Left lobe of liver (tissue), 1 donor: Measurements from ENCODE around the genes PCDHGA5 and GNPDA1.

DNA sequence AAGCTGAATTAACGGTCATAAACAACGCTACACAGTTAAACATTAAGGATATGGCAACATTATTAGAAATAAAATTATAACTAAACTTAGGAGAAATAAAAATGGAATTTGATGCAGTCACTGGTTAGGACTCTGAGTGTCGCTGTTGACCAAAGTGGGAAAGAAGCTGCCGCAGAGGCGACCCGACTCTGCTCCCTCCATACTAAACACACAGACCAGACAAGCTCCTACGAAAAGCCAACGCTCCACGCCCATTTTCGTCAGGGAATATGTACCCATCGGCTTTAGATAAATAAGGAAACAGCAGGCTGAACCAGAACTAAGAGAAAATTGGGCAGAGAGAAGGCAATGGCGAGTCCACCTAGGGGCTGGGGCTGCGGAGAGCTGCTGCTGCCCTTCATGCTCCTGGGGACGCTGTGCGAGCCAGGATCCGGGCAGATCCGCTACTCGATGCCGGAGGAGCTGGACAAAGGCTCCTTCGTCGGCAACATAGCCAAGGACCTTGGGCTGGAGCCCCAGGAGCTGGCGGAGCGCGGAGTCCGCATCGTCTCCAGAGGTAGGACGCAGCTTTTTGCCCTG is at the start of gene PCDHGA5:
Gene PCDHGA5, plus strand, starts transcription at position 180 of the 579 bp plus-strand sequence.
- PRO-cap: no peak

- PRO-cap: no peak
Measured at GRCh38 chr5:141524525-141525669, 36.0 kb downstream of the PCDHGC5 start.

- PRO-cap: no peak
Measured at GRCh38 chr5:141527078-141527814, 38.4 kb downstream of the PCDHGC5 start.

GRCh38 chr5:141622940-141623864 is 4.4 kb upstream of the DIAPH1 start:
- PRO-cap: no peak

GRCh38 chr5:141646074-141646492 is 5.1 kb downstream of the FCHSD1 start:
- PRO-cap: no peak

DNA sequence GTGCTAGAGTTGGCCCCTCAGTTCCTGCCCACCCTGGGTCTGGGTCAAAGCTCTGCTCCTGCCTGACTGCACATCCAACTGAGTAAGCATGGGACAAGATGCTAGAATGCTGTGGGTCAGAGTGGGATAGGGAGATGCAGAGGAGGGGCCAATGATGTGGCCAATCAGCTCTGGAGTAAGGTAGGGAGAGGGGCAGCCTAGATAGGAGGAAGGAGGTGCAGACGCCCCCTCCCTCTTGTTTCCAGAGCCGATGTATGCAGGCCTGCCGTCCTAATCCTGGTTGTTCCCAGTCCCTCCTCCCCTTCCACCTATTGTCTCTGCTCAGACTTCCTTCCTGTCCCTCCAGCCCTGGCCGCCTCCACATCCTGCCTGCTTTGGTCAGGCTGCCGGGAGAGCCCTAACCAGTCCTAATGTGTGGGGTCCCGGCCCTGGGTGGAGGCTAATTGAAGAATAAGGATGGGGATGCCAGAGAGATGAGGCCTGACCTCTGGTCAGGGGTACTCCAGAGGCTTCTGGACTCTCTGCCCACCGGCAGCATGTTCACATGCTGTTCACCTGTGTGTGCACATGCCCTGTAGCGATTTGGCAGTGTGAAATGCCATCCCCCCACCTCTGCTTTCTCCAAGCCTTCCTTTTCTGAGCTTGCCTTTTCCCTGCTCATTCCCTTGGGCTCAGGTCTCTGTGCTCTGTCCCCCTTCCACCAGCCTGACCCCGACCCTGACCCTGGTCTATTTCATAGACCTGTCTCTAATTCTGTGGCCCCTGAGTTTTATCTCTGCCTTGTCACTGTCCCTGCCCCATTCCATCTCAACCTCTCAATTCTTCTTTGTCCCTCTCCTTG is 1.1 kb downstream of the ARAP3 start:
- PRO-cap: no peak

DNA sequence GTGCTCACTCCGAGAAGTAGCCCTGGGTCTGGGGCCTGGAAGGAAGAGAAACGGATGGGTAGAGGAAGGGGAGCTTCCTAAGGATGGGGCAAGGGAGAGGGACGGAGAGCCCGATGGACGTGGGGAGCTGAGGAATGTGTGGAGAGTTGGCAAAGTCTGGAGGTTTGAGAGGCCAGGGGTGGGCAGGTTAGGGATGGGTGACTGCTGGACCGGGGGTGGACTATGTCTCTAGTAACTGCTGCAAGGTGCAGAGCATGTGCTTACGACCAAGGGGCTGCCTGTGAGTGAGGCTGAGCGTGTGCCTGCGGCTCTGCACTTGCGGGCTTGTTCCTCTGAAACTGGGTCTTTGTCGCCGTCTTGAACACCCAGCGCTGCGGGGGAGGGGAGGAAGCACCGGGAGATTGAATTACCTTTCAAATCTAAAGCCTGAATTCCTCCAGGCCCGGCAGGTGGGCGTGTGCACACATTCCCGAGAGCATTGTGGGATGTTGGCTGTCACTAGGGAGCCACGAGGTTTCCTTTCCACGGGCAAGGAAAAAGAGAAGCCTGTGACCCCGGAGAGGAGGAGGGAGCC is 76.5 kb upstream of the ARAP3 start:
- PRO-cap: no peak

DNA sequence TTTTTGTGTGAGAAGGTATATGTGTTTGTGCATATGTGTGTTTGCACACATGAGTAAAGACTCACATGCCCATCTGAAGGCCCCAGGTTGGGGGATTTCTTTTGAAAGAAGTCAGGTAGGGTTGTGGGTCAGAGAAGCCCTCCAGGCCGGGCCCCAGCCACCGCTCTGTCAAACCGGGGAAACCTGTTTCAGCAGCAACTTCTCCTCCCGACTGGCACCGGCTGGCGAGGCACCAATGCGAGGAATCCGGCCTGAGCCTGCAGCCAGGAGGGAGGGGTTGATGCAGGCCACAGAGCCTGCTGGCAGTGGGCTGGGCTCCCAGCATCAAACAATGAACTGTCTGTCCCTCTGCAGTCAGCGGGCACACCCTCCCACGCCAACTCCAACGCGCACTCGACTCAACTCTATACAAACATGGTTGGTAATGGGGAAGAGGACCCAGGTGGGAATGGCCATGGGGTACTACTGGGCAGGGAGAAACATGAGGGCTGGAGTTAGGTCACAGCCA is 12.1 kb downstream of the PCDH1 start:
- PRO-cap: no peak

DNA sequence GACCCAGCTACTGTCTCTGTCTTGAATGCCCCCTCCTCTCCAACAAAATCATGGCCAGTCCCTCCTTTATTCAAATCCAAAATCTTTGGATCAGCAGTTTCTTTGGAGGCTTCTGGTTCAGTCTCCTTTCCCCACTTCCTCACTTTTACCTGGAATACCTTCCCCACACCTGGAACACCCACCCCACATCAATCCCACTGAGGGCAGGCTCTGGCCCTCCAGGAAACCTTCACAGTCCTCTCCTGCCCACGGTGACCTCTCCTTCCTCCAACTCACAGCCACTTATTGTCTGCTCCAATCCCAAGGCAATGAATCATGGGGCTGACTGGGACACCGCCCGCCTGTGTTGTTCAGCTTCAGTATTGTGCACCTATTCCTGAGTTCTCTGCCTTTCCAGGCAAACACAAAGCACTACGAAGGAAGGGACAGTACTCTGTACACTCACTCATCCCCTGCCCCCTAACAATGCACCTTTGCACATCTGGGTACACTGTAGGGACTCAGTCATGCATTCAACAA is 7.4 kb downstream of the PCDH1 start:
- PRO-cap: no peak

DNA sequence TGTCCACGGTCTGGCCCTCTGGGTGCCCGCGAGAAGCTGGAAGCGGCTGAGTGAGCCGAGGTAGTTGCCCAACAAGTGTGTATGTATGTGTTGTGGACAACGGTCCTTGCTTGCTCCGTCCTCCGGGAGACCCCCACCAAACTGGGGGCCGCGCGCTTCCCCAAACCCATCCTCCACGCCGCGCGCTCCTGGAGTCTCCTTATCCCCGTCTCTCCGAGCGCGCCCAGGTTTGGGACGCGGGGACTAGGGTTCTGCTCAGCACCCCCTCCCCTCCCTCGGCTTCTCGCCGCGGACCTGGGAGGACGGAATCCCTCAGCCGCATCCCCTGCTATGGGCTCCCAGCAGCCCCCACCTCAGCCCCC is 493 bp downstream of the PCDH1 start:
- PRO-cap: no peak

DNA sequence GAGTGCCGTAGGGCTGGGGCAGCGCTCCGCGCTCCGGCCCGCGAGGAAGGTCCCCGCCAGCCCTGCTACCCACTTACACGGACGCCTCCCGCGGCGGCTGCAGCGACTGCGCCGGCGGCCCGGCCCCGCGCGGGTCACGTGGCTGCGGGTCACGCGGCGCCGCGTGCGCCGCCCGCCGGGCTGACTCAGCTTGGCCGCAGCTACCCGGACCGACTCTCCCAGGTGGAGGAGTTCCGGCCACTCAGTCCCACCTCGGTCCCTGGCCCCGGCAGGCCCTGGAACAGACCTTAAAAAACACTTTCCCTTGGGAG is at the start of gene GNPDA1:
Gene GNPDA1, minus strand, starts transcription at position 110 of the 311 bp plus-strand sequence.
- PRO-cap: bidirectional peak, plus-strand start at position 183 of the sequence, minus-strand start at position 75 of the sequence

DNA sequence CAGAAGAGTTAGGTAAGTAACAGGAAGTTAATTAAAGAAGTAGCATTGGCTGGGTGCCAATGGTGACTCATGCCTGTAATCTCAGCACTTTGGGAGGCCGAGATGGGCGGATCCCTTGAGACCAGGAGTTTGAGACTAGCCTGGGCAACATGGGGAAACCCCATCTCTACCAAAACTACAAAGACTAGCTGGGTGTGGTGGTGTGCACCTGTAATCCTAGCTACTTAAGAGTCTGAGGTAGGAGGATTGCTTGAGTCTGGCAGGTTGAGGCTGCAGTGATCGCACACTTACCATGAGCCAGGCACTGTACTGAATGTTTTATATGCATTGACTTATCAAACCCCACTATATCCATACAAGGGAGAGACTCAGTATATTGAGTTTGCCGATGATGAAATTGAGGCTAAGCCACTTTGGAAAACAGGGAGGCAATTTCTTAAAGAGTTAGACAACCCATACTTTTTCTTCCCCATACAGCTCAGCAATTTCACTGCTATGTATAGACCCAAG is 101.0 kb downstream of the SPRY4 start:
- PRO-cap: no peak

GRCh38 chr5:142236203-142237280 is 88.3 kb downstream of the SPRY4 start:
- PRO-cap: no peak

DNA sequence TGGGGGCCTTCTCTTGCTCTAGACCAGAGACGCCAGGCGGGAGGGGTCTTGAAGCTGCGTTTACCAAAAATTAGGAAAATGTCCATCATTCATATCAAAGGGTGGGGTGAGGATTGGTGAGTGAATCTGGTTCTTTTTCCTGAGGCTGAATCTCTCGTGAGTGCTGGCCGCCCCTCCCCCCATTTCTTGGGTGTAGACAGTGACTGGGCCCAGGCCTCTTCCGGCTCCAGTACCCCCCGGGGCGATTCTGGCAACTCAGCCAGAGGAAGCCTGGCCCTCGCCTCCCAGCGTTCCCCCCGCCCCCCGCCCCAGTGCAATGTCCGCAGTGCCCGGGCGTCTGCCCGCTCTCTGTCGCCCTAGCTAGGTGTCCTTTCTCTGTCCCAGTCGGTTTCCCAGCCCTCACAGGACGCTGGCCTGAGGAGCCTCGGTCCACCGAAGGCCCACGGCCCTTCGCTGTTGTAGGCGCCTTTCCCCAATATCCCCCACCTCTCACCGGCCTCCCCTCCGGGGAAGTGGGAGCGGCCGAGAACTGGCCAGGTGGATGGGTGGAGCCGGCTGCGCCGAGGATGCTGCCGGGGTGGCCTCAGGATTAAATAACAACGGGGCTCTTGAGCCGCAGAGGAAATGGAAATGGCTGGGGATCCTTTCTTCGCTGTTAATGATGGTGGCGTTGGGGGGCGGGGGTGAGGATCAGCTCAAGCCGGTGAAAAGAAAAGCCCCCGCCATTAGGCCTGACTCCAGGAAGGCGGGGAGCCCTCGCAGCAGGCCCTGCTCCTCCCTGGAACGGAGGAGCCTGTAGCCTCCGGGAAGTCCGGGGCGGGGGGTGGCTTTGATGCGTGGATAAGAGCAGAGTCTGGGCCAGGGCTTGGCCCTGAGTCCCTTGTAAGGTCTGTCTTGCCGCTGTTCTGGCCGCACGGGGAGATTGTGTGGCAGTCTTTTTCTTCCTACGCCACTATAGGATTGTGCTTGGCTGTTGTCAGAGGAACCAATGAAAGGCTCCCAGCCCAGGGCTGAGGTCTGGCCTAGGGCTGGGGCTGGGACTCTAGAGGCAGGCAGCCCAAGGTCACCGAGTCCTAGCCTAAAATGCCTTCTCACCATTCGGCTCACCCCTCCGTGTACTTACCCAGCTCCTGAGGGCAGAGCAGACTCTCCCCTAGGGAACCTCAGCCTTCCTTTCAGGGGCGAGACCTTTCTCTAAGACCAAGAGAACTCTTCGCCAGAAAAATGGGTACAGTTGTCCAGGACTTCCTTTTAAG is 1.2 kb upstream of the SPRY4 start:
- PRO-cap: no peak

DNA sequence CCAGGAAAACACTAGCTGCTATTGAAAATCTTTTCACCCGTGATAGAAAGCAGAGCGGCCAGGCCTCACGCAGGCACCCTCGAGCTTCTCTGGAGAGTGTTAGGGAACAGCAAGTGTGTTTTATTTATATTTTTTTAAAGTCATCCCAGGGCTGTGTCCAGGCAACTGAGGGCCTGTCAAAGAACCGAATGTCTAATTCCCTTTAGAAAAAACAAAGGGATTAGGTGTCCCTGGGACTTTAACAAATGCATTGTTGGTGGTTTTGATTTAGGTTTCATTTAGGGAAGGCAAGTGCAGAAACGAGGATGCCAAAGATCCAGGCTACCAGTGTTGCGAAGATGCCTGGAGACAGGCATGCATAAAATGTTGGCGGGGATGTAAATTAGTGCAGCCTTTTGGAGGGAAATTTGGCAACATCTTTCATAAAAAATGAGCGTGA is 51.2 kb upstream of the SPRY4 start:
- PRO-cap: no peak

DNA sequence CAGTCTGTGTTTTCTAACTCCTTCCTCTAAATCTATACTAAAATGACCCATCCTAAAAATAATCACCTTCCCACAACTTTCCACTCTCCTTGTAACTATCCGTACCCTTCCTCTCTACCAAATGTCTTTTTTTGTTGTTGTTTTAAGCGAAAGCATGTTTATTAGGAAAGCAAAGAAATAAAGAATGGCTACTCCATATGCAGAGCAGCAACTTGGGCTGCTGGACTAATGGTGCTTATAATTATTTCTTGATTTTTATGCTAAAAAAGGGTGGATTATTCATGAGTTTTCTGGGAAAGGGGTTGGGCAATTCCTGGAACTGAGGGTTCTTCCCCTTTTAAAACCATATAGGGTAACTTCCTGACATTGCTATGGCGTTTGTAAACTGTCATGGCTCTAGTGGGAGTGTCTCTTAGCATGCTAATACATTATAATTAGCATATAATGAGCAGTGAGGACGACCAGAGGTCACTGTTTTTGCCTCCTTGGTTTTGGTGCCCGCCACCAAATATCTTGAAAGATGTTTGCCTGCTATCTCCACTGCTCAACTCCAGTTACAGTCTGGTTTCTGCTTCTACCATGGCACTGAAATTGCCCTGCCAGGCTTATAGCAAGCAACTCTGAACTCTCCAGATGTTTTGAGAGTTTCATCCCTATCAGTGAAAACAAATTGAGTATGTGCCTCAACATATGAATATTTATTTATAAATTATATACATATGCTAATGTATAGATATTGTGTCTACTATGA is 121.9 kb upstream of the SPRY4 start:
- PRO-cap: unidirectional peak, minus-strand start at position 230 of the sequence

DNA sequence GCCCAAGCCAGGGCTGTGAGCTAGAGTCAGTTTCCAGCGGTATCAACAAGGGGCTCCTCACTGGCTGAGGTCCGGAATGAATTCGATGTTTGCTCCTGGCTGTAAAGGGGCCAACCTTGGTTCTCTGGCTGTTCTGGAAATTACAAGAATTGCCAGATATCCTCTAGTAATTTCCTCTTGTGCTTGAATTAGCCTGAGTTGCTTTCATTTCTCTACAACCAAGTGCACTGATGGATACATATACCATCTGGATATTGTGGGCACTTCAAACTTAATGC is 129.2 kb upstream of the SPRY4 start:
- PRO-cap: no peak

- PRO-cap: no peak
Measured at GRCh38 chr5:142568207-142568633, 117.7 kb downstream of the FGF1 start.

GRCh38 chr5:142796563-142797286 is 26.5 kb downstream of the ARHGAP26 start:
- PRO-cap: no peak

DNA sequence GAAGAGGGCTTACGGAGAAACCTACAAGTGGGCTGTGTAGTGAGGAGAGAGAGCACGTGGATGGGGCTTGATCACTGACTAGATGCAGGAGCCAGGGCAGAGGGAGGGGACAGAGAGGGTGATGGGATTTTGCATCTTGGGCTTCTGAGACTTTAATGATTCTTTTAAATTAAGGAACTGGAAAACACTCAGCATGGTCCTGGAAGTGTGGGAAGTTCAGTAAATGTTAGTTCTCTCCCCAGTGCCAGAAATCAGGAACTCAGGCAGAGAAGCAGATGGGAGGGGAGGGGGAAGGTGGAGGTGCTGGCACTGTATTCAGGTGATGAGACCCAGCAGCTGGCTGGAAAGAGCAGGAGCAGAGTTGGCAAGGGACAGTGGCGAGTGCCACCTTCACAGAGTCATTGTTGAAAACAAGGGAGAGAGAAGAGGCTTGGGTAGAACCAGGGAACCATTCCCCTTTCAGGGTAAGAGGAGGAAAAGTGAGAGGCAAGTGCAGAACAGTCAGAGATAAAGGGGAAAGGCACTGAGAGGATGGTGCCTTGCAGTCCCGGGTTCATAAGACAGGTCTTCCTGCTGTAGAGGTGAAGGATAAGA is 46.9 kb downstream of the ARHGAP26 start:
- PRO-cap: no peak